ENCODE measurements around the genes ZNF296 and MARK4.

DNA sequence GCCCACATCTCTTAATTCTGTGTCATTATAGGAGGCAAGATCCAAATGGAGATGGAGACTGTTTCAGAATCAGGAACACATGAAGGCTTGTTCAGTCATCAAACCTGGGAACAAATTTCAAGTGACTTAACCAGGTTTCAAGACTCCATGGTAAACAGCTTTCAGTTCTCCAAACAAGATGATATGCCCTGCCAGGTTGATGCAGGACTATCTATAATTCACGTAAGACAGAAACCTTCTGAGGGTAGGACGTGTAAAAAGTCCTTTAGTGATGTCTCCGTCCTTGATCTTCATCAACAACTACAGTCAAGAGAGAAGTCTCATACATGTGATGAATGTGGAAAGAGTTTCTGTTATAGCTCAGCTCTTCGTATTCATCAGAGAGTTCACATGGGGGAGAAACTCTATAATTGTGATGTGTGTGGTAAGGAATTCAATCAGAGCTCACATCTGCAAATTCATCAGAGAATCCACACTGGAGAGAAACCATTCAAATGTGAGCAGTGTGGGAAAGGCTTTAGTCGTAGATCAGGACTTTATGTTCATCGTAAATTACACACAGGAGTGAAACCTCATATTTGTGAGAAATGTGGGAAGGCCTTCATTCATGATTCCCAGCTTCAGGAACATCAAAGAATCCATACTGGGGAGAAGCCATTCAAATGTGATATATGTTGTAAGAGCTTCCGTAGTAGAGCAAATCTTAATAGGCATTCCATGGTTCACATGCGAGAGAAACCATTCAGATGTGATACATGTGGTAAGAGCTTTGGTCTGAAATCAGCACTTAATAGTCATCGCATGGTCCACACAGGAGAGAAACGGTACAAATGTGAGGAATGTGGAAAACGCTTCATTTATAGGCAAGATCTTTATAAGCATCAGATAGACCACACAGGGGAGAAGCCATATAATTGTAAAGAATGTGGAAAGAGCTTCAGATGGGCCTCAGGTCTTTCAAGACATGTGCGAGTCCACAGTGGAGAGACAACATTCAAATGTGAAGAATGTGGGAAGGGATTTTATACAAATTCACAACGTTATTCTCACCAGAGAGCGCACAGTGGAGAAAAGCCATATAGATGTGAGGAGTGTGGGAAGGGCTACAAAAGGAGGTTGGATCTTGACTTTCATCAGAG, 10.2 kb upstream of the ZNF234 start:
- RRBS, 2 experiments = no CpG with 5 or more reads among the region's 14 CpGs

DNA sequence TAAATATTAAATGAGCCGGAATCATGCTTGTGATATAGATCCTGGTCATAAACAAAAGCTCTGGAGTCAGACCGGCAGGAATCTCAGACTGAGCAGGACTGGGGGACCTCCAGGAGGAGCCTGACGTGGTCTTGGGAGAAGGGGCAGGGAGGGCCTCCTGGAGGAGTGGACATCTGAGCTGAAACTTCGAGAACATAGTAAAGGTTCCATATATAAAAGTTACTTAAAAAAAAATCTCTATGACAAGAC, 353 bp upstream of the CEACAM20 start:
- RRBS, 2 experiments = no CpG with 5 or more reads among the region's 4 CpGs

- RRBS, 2 experiments = no CpG with 5 or more reads among the region's 1 CpG
Observed at GRCh38 chr19:44658017-44658260, 13.3 kb upstream of the CEACAM19 start.

DNA sequence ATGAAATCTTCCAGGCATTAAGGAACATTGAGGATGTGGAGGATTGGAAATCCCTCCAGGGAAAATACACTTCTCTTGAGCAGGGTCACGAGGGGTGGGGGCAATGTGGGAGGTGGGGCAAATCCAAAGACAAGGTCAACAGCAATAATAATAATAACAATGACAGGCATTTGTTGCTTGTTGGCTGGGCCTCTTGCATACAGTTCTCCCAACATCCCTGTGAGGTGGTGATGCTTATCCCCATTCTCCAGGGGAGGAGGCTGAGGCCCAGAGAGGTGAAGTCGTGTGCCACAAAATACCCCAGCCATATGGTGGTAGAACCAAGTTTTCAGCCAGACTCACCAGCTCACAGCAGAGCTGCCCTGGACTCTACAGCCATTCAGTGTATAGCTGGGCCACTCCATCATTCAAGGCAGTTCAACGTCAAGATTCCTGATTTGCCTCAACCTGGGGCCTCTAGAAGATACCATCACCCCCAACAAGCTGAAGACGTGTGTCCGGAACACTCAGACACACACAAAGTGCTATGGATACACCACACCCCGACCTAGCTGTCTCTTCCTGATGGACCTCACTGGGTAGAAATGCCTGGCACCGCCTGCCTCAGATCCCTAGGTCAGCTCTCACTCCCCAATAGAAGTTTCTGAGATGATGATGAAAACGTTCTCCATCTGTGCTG, 4.4 kb upstream of the CEACAM19 start:
- RRBS, 2 experiments = no CpG with 5 or more reads among the region's 8 CpGs

GRCh38 chr19:44684861-44685450, 13.7 kb downstream of the CEACAM19 start:
- RRBS, 2 experiments = no CpG with 5 or more reads among the region's 14 CpGs

GRCh38 chr19:44691950-44692706, 6.8 kb upstream of the CEACAM16 start:
- RRBS, 2 experiments = no CpG with 5 or more reads among the region's 15 CpGs

- RRBS, 2 experiments = no CpG with 5 or more reads among the region's 3 CpGs
Observed at GRCh38 chr19:44735093-44735364, 13.5 kb upstream of the BCL3 start.

GRCh38 chr19:44737154-44738075, 11.1 kb upstream of the BCL3 start:
- RRBS, 2 experiments = no CpG with 5 or more reads among the region's 15 CpGs

DNA sequence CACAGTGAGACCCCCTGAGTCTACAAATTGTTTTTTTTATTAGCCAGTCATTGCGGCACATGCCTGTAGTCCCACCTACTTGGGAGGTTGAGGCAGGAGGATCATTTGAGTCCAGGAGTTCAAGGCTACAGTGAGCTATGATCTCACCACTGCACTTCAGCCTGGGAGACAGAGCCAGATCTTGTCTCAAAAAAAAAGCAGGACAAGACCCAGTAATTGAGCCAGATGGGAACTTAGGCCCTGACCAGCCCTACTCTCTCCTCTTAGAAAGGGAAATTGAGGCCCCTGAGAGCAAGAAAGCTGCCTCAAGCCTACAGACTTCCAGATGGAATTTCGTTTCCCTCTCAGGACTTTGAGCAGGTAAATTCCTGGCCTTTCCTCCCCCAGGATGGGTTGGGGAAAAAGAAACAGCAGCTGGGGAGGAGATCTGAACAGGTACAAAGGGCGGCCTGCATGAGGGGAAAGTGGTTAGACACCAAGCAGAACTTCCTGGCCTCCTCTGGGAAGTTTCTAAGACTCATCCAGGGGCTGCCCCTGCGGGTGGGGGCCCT, 3.7 kb upstream of the BCL3 start:
- RRBS, 2 experiments = no CpG with 5 or more reads among the region's 4 CpGs

- RRBS, 2 experiments = 1 to 2% methylated on average over 26 of the region's 38 CpGs
Observed at GRCh38 chr19:44748830-44749107, 261 bp downstream of the BCL3 start.

DNA sequence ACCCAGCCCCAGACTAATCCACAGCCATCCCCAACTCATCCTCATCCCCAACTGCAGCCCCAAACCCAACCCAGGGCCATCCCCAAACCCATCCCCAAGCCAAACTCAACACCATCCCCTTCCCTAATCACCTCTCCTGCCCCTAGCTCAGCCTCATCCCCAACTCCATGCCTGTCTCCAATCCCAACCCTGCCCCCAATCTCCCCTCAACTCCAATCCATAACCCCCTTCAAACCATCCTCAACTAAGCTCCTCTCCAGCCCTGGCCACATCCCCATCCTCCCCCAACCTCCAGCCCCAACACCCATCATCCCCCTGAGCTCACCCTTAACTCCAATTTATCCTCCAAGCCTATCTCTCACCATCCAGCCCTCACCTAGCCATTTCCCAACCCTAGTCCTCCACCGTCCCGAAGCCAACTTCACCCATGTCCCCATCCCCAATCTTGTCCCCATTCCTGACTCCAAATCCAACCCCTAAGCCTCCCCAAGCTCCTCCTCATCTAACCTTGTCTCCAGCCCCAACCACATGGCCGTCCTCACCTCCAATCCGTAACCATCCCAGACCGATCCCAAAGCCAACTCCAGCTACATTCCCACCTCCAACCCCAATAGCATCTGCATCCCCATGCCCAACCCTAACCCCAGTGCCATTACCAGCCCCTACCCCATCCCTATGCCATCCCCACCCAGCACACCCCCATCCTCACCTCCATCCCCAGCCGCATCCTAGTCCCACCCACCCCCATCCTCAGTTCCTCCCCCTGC, 11.2 kb downstream of the BCAM start:
- RRBS, 2 experiments = no CpG with 5 or more reads among the region's 6 CpGs

- RRBS, 2 experiments = no CpG with 5 or more reads among the region's 48 CpGs
Observed at GRCh38 chr19:44844391-44845311, 1.4 kb upstream of the NECTIN2 start.

DNA sequence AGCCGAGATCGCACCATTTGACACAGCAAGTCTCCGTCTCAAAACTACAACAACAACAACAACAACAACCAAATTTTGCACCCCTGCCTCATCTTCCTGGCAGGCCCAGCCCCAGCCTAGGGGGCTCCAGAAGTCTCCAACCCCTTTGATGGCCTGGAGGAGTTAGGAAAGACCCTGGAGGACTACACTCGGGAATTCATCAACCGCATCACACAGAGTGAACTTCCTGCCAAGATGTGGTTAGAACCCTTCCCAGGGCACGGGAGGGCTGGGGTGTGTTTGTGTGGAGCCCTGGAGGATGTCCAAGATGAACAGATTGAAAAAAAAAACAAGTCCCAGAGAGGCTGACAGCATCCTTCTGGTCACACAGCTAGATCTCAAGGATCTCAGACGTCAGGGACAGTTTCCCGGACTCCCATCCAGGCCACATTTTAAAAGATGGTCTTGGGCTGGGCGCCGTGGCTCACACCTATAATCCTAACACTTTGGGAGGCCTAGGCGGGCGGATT, 13.3 kb downstream of the APOC1 start:
- RRBS, 2 experiments = no CpG with 5 or more reads among the region's 12 CpGs

GRCh38 chr19:44955478-44956021, 370 bp downstream of the CLPTM1 start:
- RRBS, 2 experiments = under 1% methylated on average over 10 to 11 of the region's 35 CpGs

- RRBS, 2 experiments = 1 to 3% methylated on average over 10 of the region's 84 CpGs
Observed at GRCh38 chr19:45075985-45076871, at the start of gene ZNF296. ZNF296 (minus strand) TSS chr19:45076478.

DNA sequence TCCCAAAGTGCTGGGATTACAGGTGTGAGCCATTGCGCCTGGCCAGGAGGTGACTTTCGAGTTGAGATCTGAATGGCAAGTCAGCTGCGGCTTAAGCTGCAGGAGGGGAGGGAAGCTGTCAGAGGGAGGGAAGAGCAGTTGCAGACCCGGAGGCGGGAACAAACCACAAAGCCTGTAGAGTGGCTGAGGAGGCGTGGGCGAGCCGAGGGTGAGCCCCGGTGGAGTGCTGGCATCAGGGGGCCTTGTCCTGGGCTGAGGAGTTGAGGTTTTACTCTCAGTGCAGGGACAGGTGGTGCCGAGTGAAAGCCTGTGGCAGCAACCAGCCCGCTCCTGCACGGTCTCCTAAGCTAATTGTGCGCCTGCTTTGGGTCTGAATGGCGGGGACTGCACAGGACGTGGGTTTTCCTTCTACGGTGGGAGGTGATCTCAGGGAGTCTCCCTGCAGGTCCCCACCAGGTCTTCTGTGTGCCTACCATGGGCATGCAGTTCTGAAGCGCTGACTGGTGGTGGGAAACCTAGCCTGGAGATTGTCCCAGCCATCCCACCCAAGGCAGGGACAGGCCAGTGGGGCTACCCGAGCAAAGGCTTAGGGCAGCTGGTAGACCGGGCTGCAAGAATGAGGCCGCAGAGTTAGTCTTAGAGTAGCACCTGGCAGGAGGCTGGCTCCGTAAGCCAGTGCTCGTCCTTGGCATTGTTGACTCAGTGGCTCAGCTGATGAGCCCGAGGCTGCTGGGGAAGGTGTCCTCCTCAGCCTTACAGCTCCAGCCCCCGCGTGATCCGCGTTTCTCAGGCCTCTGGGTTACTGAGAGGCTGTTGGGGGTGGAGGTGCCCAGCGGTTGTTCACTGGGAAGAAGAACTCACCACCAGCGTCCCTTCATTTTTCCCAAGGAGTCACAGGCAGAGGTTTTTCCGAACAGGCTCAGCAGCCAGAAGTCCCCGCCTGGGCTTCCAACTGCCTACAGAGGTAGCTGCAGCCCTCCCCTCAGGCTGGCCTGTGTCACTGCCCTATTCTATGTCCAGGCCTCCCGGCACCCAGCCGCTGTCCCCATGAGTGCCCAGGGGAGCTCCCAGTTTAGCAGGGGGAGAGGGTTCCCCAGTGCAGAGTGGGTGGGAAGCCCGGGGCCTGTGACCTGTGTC, 24.6 kb downstream of the PPP1R37 start:
- RRBS, 2 experiments = 60 to 90% methylated on average over 9 of the region's 34 CpGs

DNA sequence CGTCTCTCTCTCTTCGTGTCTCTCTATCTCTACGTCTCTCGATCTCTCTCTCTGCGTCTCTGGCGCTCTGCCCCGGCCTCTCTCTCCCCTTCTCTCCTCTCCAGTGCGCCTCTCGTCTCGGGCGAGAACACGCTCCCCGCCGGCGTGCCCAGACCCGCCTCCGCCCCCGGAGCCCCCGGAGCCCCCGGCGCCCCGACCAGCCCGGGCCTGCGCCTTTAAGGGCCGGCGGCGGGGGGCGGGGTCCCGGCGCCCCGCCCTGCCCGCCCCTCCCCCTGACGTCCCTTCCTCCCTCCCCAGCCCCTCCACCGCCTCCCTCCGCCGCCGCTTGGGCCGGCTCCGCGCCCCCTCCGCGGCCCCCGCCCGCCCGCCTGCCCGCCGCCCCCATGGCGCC, at the start of gene MARK4:
MARK4 (plus strand) TSS at position 286 of the 391 bp plus-strand sequence.
- RRBS, 2 experiments = under 1 to 3% methylated on average over 20 of the region's 48 CpGs

- RRBS, 2 experiments = no CpG with 5 or more reads among the region's 7 CpGs
Observed at GRCh38 chr19:45261709-45262114, 10.6 kb downstream of the MARK4 start.

DNA sequence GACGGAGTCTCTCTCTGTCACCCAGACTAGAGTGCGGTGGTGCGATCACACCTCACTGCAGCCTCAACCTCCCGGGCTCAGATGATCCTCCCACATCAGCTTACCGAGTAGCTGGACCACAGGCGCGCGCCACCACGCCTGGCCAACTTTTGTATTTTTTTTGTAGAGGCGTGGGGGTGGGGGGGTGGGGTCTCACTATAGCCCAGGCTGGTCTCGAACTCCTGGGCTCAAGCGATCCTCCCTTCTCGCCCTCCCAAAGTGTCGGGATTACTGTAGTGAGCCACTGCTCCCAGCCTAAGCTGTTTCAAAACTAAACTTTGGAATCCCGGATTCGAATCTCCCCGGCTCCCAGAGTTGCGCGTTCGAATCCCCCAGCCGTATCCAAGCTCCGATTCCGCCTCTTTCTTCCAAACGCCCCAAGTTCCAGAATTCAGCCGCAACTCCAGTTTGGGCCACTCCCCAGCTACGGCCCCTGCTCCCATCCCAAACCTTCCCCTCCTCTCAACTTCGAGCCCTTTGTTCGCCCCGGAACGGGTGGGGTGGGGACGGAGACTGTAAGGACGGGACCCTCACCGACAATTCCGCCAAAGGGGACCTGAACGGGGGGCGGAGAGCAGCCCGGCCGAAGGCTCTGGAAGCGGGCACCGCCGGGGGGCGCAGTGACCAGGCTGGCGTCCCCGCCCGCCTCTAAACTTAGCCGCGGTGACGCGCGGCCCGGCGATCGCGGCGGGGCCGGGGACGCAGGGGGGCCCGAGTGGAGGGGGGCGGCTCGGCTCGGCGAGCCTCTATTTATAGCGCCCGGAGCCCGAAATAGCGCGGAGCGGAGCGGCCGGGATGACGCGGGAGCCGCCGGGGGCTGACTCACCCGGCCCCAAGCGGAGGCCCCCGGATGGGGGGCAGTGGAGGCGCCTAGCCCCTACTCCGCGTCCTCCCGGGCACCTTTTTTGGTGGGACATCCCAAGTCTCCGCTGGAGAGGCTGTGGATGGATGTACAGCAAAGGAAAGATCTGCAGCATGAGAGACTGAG, 4.7 kb upstream of the ERCC1 start:
- RRBS, 2 experiments = 1 to 2% methylated on average over 31 of the region's 82 CpGs

DNA sequence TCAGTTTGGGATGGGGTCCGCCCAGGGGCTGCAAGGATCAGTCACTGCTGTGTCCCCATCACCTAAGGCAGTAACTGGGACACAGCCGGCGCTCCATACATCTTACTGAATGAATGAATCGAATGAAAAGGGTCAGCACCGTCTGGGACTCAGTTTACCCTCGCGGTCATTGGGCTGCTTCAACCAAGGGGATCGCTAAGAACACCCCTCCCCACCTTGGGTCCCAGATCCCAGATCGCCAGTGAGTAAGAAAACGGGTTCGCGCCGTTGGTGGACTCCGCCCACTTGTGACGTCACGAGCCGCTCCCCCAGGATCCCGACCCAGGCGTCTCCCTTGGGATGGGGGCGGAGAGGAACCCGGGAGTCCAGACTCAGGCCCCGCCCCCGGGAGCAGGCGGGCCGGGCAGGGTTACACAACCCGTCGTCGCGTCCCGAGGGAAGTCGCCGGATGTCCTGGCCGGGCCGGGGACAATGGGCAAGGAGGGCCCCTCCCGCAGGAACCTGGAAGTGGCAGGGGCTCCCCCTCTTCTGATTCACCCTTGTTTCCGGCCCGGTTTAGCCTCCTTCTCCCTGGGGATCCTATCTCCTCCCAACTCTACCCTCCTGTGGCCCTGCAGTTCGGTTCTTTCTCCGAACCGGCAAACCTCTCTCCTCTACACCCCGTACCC, 19.6 kb upstream of the ERCC1 start:
- RRBS, 2 experiments = under 1% methylated on average over 11 to 12 of the region's 41 CpGs

Measured in NT2/D1 (cell line).